Hepatocyte (in vitro differentiated cells and primary cell): ENCODE measurements around a stretch of chr10.

DNA sequence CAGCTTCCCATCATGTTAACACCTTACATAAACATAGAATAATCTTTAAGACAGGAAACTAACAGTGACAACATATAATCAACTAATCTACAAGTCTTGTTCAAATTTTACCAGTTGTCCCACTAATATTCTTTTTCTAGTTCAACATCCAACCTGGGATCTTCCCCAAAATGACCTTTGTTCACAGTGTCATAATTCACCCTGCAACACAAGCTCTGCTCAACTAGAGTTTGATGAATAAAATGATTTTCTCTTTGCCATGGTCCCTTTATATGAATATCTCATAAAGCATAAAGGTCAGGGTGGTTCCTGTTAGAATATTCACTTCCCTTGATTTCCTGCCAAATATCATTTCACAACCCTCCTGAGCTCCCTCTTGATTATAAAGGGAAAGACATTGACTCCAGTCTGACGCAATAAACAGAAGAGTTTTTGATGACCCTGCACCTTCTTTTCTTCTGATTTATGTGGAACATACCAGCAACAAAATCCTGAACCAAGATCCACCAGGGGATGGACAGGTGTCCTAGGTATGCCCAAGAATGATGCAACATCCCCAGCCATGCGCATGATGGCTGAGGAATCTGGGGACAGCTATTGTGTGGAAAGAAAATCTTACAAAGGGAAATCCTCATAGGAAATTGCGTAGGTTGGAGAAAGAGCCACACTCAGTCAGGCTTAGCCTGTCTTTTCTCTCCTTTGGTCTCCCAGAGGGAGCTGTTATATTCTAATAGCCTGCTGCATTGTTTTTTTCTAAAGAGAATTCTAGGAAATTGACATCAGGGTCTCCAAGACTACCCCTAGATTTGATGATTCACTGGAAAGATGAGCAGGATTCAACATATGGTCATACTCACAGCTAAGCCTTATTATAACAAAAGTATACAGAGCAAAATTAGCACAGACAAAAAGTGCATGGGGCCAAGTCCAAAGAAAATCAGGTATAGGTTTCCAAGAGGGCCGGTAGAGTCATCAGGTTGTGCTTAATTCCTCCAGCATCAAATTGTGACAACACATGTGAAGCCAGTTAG, 18.8 kb downstream of the IFIT3 start:
- RAMPAGE, long total RNA, result no peak
- RRBS, result no CpG with 5 or more reads among the region's 4 CpGs

DNA sequence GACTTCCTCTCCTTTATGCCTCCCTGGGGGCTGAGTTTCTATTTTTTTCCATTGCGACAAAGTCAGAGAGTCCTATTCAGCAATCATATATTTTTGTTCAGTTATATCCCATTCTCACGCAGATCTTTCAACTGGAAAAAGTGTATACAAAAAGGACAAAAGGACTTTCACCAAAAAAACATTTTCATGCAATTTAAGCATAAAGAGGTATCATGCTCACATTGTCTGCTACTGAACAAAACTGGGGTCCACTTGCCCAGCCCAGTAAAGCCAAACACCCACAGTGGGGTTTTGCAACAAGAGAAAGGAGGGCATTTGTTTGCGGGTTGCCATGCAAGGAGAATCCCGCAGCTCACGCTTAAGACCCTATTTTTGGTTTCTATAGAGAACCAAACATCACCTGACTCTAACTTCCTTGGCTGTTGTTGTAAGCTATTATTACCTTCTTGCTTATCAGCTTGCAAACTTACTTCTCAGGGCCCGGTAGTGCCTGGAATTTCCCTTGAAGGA, 20.5 kb downstream of the IFIT3 start:
- RAMPAGE, long total RNA, result no peak
- RRBS, result no CpG with 5 or more reads among the region's 6 CpGs

GRCh38 chr10:89369149-89369516, 8.7 kb upstream of the IFIT1B start:
- RAMPAGE, long total RNA, result no peak
- RRBS, result no CpG with 5 or more reads among the region's 2 CpGs

DNA sequence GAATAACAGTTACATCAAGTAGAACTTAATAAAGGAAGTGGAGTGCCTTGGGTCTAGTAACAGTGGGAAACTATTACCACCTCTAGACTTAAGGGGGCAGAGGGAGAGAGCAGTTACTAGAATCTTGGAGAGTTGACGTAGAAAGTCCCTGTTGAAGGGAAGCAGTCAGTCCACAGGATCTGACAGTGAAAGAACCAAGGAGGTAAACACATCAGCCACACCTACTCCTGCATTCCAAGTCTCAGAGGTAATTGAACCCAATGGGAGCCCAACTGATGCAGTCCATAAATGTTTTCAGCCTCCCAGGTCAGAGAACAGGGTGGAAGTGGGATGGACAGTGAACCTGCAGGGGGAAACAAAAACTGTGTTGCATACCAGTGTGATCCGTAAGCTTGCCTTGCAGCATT, 57.3 kb downstream of the SLC16A12 start:
- RAMPAGE, long total RNA, result no peak
- RRBS, result no CpG with 5 or more reads among the region's 2 CpGs

- RAMPAGE, long total RNA, result no peak
These were observed 11.6 kb downstream of the PANK1 start for GRCh38 chr10:89633332-89633910.

- RAMPAGE, long total RNA, result no peak
- RRBS, result 2% methylated on average over 28 of the region's 68 CpGs
These were observed 813 bp downstream of the PANK1 start for GRCh38 chr10:89643983-89644874.

- RAMPAGE, long total RNA, result no peak
- RRBS, result no CpG with 5 or more reads among the region's 3 CpGs
These were observed 1.6 kb upstream of the KIF20B start for GRCh38 chr10:89699791-89700226.

DNA sequence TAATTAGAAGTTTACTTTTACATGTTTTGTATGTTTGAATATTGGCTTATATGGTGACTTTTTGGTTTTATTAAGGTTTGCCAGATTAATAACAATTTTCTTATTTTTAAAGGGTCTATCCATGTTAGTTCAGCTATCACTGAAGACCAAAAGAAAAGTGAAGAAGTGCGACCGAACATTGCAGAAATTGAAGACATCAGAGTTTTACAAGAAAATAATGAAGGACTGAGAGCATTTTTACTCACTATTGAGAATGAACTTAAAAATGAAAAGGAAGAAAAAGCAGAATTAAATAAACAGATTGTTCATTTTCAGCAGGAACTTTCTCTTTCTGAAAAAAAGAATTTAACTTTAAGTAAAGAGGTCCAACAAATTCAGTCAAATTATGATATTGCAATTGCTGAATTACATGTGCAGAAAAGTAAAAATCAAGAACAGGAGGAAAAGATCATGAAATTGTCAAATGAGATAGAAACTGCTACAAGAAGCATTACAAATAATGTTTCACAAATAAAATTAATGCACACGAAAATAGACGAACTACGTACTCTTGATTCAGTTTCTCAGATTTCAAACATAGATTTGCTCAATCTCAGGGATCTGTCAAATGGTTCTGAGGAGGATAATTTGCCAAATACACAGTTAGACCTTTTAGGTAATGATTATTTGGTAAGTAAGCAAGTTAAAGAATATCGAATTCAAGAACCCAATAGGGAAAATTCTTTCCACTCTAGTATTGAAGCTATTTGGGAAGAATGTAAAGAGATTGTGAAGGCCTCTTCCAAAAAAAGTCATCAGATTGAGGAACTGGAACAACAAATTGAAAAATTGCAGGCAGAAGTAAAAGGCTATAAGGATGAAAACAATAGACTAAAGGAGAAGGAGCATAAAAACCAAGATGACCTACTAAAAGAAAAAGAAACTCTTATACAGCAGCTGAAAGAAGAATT, 36.2 kb downstream of the KIF20B start:
- RAMPAGE, long total RNA, result no peak
- RRBS, result no CpG with 5 or more reads among the region's 6 CpGs

DNA sequence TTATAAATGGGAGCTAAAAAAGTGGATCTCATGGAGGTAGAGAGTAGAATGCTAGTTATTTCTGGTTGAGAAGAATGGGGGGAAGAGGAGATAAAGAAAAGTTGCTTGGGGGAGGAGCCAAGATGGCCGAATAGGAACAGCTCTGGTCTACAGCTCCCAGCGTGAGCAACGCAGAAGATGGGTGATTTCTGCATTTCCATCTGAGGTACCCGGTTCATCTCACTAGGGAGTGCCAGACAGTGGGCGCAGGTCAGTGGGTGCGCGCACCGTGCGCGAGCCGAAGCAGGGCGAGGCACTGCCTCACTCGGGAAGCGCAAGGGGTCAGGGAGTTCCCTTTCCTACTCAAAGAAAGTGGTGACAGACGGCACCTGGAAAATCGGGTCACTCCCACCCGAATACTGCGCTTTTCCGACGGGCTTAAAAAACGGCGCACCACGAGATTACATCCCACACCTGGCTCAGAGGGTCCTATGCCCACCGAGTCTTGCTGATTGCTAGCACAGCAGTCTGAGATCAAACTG, 549.2 kb downstream of the KIF20B start:
- RAMPAGE, long total RNA, result no peak
- RRBS, result no CpG with 5 or more reads among the region's 24 CpGs

DNA sequence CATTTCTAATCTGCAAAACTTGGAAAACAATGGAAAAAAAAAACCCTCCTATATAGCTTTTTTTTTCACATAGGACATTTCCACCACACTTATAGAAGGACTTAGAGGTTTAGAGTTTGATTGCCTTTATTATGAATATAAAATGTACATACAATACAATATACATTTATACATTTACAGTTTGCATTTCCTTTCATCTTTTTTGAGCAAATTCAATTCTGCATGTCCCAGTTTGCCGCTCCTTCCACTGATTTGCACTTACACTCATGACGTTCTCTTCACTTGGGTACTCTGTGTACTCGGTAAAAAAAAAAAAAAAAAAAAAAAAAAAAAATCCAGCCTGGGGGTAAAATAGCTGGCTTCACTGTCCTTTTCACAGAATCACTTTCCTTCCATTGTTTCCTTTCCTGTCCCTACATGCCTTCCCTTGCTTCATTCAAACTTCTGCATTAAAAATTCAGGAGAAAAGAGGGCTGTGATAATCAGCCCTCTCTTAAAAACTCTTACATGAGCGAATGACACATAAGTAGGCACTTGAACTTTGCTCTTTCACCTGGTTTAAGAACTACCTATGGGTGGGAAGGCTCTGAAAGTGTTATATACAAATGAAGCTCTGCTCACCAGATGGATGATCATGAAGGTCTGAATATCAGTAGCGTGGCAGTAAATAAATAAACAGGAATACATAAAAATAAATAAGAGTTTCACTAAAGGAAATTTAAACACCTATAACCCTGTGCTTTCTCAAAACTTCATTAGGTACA, 8.7 kb downstream of the ANKRD1 start:
- RAMPAGE, long total RNA, result no peak
- RRBS, result no CpG with 5 or more reads among the region's 5 CpGs

GRCh38 chr10:91088074-91088704, 132.3 kb upstream of the PCGF5 start:
- RAMPAGE, long total RNA, result no peak
- RRBS, result no CpG with 5 or more reads among the region's 4 CpGs

DNA sequence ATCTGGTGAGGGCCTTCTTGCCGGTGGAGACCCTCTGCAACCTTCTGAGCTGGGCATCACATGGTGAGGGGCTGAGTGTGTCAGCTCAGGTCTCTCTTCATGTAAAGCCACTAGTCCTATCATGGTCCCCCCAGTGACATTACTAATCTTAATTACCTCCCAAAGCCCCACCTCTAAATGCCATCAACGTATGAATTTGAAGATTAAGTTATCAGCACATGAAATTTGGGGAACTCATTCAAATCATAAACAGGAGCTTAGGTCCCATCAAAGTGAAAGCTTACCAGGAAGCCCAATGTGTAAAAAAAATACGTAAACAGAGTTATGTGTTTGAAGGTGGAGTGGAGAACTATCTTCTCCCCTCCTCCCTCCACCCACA, 19.3 kb upstream of the PCGF5 start:
- RAMPAGE, long total RNA, result no peak
- RRBS, result no CpG with 5 or more reads among the region's 3 CpGs

DNA sequence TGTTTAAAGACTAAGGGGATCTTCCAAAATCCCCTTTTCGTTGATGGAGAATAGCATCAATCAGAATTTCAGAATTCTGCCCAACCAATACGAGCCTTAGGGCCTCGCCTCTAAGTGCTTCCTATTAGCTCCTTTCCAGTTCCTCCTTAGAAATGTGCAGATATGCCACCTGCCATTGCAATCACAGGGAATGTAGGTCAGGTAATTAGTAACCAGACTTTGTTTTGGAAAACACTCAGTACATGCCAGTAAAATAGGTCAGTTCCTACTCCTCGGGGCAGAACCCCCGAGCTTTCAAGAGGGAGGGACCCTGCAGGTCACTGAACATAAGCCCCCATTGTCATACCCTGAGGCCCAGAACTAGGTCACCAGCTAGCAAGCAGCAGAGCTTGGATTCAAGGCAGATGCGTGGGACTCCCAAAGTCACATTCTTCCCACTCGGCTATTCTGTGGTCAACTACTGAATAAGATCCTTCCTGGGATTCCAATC, 104.9 kb downstream of the PPP1R3C start:
- RAMPAGE, long total RNA, result no peak
- RRBS, result no CpG with 5 or more reads among the region's 7 CpGs

DNA sequence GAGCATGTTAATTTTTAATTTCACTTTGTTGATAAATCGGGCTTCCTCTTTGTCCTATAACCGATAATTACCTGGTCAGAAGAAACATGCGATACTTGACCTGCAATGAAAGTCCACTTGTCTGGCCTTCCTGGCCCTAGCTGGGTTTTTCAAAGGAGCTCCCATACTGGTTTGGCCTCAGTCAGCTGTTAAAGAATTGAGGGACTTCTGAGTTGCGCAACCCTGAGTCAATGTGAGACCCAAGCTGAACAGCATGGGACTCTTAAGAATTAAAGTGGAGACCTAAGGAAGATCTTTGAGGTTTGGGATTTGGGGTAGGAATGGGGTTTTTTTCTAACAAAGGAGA, 76.0 kb downstream of the PPP1R3C start:
- RAMPAGE, long total RNA, result no peak
- RRBS, result no CpG with 5 or more reads among the region's 4 CpGs

DNA sequence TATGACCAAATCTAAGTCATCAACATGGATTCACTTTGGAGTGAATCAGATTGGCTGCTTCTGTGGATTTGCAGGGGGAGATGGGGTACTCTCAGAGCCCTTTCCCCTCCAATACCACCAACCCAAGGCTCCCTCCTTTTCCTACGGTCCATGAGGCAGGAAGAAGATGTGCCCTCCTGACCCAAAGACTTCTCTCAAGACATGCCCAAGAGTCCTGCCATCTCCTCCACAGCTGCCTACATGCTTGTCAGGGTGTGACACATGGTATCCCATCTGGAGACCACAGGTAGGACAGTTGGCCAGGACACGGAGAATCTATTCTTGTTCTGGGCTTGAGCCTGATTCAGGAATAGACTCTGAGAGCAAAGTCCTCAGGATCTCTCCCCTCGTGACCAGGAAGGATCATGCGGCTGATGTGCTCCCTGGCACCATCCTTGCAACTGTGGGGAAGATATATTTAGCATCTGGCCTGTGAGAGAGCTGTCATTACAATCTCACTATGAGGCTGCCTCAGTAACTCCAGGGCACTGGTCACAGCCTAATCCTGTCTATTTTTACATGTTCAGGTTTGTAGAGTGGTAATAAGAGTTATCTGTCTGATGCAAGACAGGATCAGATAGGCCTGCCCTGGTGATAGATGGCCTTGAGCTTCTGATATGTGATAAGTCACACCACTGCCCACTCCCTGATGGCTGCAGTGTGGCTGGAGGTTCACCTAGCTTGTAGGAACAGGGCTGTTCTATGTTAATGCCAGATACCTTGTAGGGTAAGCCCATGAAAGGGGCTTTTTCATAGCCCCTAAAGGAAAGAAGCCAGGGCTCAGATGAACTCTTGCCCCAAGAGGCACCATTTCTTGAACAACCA, 50.8 kb downstream of the PPP1R3C start:
- RAMPAGE, long total RNA, result no peak
- RRBS, result no CpG with 5 or more reads among the region's 4 CpGs

DNA sequence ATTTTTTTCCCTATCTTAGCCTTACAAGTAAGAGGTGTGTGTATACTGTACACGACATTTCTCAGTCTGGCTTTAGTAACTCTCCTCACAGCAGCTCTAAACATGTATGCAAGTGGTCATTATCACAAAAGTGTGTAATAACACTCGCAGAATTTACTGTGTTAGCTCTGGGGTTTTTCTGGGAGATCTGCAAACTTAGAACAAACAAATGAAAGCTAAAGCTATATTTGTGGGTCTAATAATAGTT, 887 bp downstream of the PPP1R3C start:
- RAMPAGE, long total RNA, result no peak
- RRBS, result no CpG with 5 or more reads among the region's 2 CpGs

DNA sequence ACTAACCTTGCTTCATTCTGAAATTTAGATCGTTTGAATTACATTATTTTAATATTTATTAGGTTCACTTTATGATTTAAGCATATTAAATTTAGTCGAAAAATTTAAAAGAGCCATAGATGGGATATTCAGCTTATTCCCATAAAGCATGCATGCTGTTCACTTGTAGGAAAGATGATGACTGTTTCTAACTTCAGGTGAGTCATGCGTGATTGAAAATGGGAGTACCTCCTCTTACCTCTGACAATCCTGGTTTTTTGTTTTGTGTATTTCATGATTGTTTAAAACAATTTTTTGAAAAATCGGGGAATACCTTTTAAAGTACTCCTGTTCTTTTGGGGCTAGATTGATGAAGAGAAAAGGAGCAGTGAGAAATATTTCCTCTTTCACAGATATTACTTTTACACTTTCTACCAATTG, 1.4 kb downstream of the TNKS2 start:
- RAMPAGE, long total RNA, result no peak
- RRBS, result no CpG with 5 or more reads among the region's 4 CpGs

DNA sequence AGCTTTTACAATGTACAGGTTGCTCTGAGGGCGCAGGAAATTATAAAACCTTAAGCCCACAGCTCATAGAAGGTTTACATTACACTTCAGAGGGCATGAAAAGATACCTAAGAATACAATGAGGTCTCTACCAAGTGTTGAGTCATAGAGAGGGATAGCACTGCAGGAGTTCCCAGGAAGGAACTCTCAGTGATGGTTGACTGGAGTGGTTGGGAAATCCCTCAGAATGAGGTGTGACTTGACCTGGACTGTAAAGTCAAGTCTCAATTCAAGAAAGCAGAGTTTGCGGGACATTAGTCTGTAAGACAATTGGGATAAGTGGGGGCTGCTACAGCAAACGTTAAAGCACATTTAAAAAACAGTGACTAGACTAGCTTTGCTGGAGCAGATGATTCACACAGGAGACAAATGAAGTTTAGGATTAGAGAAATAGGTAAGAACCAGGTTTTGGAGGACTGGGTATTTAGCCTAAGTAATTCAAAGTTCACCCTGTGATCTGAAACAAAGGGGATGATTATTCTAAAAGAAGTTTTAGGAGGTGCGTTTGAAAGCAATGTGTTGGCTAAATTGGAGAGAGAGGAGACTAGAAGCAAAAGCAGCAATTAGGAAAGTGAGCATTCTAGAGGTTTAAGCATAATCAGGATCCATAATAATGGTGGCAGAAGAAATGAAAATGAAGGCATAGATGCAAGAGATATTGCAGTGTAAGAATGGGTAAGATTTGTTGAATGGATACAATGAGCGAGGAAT, 22.1 kb downstream of the TNKS2 start:
- RAMPAGE, long total RNA, result no peak
- RRBS, result no CpG with 5 or more reads among the region's 5 CpGs

GRCh38 chr10:91939680-91940301, 16.2 kb downstream of the BTAF1 start:
- RAMPAGE, long total RNA, result no peak
- RRBS, result no CpG with 5 or more reads among the region's 6 CpGs

- RAMPAGE, long total RNA, result no peak
- RRBS, result no CpG with 5 or more reads among the region's 1 CpG
These were observed 33.5 kb downstream of the BTAF1 start for GRCh38 chr10:91957054-91957456.